ENCODE measurements around the genes PINLYP and ZNF180.

DNA sequence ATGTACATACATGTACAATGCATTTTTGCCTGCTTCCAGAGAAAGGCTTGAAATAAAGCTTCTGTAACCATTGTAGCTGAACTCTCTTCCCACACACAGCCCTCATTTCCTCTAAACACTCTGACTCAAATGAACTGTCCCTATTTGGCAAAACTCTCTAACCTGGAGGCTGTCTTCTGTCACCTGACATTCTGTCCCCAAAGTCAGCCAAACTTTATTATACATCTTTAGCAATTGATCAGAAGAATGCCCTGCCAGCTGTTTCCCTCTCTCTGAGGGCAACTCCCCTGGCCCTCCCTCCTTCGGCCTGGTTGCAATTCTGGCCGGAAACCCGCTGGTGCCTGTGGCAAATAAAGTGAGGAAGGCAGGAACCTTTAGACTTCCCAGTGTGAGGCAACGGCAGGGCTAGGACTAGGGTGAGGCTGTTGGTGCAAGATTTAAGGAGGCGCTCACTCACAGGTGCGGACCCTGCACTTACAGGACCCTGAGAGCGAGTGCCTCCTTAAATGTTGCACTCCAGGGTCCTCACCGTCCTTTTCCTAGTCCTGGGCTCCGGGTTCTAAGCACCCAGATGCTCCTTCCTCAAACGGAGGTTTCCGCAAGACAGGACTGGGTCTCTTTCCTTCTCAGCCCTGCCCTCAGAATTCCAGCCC lies 1.6 kb downstream of the ETHE1 start:
- PRO-cap, result unidirectional peak, plus-strand start at position 230 of the sequence; unidirectional peak, plus-strand start at position 386 of the sequence; unidirectional peak, plus-strand start at position 452 of the sequence

GRCh38 chr19:43525894-43526559 lies 974 bp downstream of the ETHE1 start:
- PRO-cap, result no peak

DNA sequence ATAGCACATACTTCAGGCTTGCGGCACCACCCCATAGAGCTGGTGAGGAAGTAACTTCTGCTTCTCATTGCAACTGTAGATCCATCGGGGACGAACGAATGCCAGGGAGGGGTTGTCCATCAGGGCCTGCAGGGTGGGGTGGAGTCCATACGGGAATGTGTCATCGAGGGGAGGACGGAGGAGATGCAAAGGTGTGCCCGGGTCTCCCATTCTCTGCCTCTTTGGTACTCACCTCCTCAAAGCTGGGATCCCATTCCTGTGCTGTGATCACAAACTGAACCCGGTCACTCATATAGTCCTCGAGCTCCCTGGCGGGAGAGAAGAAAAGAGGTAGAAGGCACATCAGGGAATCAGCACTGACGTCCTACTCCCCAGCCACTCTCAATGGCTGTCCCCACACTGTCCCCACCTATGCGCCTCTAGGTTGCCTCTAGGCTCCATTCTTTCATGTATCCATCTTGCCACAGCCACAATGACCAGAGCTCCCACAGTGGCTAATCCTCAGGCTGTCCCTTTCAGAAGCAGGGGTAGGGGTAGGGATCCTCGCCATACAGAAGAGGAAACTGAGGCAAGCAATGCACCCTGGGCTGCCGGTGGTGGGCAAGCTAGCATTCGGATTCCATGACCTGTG lies 10.5 kb downstream of the ZNF575 start:
- PRO-cap, result no peak

DNA sequence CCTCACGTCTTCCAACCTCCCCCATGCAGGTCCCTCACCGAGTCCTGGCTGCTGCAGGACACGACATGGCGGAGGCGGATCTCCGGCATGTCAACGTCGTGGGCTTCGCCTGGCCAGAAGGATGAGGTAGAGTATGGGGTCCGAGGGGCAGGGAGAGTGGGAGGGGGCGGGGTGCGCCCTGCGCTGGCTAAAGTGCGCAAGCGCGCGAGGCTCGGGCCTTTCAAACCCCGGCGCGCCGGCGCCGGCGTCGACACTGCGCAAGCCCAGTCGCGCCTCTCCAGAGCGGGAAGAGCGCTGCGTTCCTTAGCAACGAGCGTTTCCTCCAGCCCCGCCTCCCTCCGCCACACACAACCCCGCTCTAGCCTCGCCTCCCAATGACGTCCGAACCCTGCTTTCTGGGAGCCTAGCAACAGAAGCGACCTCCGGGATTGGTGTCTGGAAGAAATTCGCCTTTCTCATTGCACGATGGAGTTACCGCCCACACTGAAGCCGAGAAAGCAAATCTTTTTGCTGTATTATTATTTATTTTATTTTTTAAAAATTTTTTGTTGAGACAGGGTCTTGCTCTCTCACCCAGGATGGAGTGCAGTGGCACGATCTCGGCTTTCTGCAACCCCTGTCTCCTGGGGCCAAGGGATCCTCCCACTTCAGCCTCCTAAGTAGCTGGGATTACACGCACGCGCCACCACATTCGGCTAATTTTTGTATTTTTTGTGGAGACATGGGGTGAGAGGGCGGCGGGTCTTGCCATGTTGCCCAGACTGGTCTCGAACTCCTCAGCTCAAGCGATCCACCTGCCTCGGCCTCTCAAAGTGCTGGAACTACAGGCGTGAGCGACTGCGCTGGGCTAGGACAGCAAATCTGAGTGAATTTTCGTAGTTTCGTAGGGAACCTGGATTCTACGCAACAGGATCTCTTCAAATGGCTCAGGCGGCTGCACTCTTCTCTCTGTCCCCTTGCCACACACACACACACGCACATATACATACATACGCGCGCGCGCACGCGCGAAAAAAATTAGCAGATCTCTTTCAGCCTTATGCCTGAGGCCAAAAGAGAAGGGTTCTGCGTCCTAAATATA lies at the start of gene PINLYP:
TSS of gene PINLYP (plus strand) at position 432 of the 1,081 bp plus-strand sequence.
- PRO-cap, result bidirectional peak, plus-strand start at position 449 of the sequence, minus-strand start at position 194 of the sequence

- PRO-cap, result no peak
Measured at GRCh38 chr19:43576522-43577041, 981 bp downstream of the PINLYP start.

DNA sequence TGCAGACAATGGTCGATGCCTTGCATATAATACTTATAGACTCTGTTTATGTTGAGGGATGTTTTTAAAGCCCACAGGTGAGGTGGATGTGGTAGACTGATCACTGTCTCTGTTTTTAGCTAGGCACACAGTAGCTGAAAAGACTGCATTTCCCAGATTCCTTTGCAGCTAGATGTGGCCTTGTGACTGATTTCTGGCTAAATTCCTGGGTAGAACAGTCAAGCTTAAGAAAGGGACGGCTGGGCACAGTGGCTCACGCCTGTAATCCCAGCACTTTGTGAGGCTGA lies 3.9 kb downstream of the ZNF576 start:
- PRO-cap, result no peak

GRCh38 chr19:43665077-43665884 lies 4.7 kb downstream of the PLAUR start:
- PRO-cap, result no peak

DNA sequence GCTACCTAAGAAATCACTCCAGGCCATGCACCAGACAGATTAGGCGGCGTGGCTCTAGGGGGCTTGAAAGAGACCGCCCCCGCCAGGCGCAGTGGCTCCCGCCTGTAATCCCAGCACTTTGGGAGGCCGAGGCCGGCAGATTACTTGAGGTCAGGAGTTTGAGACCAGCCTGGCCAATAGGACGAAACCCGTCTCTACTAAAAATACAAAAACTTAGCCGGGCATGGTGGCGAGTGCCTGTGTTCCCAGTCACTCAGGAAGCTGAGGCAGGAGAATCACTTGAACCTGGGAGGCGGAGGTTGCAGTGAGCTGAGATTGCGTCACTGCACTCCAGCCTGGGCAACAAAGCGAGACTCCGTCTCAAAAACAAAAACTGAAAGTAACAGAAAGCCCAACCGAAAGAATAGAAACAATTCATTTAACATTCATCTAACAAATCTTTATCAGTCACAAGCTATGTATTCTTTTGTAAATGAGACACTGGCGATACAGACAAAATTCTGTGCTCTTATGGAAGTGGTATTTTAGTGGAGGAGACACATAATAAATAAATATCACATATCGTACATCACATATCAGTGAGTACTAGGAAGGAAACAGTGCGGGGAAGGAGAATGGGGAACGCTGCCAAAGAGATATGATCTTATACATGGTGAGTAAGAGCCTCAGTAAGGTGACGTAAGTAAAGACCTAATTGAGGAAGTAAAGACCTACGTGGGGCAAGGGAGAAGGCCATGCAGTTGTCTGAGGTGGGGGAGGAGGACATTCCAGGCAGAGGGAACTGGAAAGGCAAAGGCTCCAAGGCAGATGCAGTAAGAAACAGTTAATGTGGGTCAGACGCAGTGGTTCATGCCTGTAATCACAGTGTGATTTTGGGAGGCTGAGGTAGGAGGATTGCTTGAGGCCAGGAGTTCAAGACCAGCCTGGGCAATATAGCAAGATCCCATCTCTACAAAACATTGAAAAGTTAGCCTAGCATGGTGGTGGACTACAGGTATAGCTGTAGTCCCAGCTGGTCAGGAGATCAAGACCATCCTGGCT lies 14.7 kb upstream of the IRGC start:
- PRO-cap, result unidirectional peak, minus-strand start at position 263 of the sequence; unidirectional peak, plus-strand start at position 739 of the sequence

GRCh38 chr19:43751524-43751880 lies 3.3 kb downstream of the SMG9 start:
- PRO-cap, result no peak

- PRO-cap, result no peak
Measured at GRCh38 chr19:44100460-44101200, 6.5 kb downstream of the ZNF224 start.

GRCh38 chr19:44142018-44142520 lies 715 bp downstream of the ZNF234 start:
- PRO-cap, result unidirectional peak, minus-strand start at chr19:44142340

GRCh38 chr19:44157224-44157999 lies 7.5 kb upstream of the ZNF226 start:
- PRO-cap, result no peak

- PRO-cap, result no peak
Measured at GRCh38 chr19:44236262-44237050, 23.2 kb upstream of the ZNF233 start.

GRCh38 chr19:44479043-44479824 lies 21.1 kb downstream of the ZNF180 start:
- PRO-cap, result no peak

DNA sequence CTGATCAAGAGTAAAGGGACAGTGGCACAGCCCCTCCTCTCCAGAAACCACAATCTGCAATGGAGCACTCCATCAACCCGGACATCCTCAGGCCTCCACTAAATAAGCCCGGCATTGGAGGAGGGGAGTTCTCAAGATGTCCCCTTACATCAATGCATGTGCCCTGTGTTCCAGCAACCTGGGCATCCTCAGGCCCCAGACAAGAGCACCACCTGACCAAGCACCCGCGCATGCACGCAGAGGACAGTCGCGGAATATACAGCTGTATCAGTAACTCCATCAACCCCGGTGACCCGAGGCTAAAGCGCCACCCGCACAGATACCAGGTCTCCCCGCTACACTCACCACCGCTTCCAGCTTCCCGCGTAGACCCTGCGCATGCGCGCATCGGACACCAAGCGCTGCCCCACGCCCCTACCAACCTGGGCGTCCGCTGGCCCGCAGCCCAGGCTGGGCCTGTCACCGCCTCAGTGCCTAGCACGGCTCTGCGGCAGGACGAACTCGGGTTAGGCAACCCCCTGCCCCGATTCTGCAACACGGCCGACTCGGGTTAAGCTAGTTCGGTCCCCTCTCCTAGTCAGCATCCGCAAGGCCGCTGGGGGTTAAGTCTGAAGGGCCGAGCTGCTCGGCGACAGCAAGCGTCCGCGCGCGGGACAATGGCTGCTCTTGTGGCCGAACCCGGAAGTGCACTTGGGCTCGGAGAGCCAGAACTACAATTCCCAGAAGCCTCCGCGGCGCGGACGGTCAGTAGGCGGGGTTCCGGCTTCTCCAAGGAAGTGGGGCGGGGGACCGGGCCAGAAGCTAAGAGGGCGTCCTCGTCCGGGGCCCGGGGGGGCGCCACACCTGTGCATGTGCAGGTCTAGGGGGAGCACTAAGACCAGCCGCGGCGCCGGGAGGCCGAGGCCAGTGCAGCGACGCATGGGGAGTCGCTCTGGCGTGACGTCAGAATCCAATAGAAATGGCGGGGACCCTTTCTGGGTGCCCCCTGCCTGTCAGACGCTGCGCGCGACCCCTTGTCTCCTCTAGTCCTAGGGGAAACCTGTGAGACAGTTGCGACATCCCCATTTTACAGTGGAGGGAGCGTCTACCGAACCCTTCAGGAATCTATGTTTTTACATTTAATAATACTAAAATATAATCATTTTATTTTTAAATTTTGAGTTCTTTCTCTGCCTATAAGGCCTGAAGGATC lies at the start of gene ZNF180:
TSS of gene ZNF180 (minus strand) at position 670 of the 1,192 bp plus-strand sequence.
- PRO-cap, result bidirectional peak, plus-strand start at position 776 of the sequence, minus-strand start at position 686 of the sequence

DNA sequence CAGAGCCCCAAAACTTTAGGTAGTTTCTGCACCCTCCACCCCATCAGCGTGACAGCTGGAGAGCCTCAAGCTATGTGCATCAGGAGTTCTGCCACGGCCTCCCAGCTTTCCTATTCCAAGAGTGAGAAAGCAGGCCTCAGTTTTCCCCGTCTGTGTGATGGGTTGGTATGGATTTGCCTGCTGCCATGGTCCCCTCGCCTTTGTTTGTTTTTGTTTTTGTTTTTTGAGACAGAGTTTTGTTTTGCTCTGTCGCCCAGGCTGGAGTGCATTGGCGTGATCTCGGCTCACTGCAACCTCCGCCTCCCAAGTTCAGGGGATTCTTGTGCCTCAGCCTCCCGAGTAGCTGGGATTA lies 1.6 kb downstream of the BCL3 start:
- PRO-cap, result no peak

- PRO-cap, result bidirectional peak, plus-strand start at chr19:44753580, minus-strand start at chr19:44753390
Measured at GRCh38 chr19:44753106-44753803, 4.7 kb downstream of the BCL3 start.

GRCh38 chr19:44767814-44768328 lies 9.8 kb upstream of the CBLC start:
- PRO-cap, result no peak

- PRO-cap, result no peak
Measured at GRCh38 chr19:44774619-44774965, 3.1 kb upstream of the CBLC start.

DNA sequence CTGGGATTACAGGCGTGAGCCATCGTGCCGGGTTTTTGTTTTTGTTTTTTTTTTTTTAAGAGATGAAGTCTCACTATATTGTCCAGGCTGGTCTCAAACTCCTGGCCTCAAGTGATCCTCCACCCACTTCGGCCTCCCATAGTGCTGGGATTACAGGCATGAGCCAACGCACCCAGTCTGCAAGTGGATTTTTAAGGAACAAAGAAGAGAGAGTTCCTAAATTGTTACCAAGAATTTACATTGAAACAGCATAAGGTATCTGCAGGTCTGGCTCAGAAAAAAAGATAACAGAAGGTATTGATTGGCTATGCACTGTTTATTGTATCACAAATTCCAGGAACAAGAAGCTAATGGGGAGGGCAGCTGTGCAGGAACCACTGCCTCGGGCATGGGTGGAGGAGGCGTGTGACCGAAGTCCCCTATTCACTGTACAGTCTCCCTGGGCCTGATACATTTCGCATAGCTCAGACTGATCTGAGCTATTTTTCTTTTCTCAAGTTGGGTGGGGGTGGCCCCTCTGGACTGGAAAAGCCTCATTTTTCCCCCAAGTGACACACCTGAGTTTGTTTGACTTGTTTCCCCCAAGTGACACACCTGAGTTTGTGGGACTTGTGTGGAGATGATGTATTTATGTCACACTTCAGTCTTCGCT lies 11.7 kb downstream of the NECTIN2 start:
- PRO-cap, result no peak